Neural cell (in vitro differentiated cells): ENCODE data around the genes NAA25 and TPCN1.

DNA sequence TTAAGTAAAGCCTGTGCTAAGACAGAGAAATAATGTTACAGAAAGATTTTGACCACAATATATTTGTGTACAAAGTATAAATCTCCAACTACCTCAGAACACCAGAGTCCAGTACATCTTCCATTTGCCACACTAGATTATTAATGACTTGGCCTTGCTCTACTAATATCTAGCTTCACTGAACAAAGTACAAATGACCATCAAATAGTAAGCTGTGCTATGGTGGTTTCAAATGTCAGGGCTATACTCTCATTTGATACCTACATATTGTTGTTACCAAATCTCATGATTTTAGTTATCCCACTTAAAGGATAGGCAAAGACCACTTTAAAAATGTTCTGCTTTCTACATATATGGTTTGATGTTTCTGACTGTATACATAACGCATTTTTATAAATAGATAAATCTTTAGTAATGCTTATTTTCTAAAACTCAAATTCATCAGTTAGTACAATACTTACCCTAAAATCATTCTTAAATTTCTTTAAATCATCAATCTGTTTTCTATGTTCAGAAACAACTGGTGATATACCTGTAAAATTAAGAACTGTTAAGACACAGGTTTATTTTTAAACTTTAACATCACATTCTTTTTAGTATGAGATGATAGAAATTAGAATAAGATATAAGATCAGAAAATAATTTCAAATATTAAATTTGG is 89.9 kb downstream of the ATXN2 start:
- RAMPAGE, long total RNA: no peak

GRCh38 chr12:111570608-111571288 is 28.4 kb downstream of the ATXN2 start:
- RAMPAGE, long total RNA: no peak

DNA sequence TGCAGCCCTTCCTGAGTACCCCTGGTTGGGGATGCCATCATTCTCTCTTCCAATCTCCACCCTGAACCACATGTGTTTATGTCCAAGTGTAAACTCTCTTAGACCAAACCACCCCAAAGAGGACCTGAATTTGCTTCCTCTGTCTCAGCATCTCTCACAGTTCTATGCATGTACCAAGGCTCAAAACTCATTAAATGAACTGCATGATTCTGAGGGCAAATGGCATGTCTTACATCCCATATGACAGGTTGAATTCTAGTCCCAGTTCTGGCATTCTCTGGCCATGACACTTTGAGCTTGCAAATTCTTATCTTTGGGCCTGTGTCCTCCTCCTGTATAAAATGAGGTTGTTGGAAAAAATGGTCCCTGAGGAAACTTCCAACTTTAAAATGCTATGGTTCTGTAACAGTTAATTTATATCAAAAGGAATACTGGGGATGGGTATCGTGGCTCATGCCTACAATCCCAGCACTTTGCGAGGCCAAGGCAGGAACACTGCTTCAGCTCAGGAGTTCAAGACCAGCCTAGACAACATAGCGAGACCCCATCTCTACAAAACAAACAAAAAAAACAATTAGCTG is 22.1 kb downstream of the BRAP start:
- RAMPAGE, long total RNA: no peak

DNA sequence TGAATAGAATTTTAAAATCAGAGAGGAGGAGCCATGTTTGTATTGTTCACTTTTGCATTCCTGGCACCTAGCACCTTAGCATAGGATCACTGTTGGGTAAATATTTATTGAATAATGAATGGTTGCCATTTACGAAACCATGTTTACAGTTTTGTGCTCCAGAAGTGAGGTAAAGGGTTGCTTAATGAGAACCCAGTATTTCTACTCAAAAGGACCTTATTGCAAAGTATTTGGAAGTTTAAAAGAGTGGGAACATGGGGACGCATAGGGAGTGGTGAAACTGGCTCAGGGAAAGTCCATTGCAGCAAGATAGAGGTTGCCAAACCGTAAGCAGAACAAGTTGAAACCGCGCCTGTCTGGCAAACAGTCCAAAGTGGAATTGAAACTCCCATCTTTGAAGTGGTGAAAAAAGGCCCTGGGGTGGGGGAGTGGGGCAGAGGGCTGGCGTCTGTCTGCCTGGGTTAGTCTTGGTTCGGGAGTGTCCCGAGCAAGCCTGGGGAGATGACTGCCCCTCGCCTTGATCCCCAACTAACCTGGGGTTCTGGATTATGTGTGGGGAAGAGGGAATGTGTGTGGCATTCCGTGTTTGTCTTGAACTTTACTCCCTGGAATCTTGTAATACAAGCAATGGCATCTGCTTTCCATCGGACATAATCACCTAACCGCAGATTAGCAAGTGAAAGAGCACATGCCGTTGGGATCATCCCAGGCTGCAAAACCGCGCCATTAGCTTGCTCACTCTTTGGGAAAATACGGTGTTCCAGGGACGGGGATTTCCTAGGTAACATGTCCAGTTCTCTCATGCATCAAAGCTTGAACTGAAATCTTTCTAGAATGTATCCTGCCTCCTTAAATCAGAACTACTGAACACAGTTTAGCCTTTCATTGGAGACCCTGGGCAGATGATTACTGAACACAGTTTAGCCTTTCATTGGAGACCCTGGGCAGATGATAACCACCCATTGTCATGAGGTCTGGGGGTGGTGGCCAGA is 7.3 kb downstream of the ALDH2 start:
- RAMPAGE, long total RNA: no peak

DNA sequence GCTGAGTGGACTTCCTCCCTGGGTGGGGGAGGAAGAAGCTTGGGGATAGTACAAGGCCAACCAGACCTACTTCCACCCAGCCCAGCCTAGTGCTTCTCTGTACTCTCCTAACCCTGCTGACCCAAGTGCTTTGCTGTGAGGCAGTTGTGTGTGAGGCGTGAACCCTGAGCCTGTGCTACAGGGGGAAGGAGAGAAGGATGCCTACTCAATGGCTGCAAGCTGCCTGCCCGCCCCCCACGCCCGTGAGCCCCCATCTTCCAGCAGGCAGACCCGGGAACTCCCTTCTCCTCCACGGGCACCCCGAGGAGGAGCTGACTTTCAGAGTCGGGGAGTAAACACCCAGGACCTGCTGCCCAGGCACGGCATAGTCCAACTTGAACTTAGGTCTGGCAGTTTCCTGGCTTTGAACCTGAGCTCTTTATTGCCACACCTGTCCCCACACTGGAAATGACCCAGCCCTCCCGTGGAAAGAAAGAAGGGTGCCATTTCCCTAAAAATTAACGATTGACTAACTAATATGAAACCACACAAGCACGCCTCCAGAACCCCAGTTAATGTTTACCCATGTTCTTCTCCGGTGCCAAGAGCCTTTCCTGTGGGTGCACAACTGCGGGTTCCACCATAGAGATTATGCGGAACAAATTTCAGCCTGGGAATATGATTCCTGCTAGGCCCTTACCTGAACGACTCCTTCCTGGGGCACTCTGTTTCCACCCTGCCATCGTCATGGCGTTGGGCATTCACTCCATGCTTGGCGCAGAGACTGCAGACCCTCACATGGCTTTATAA is 10.8 kb downstream of the ALDH2 start:
- RAMPAGE, long total RNA: no peak

DNA sequence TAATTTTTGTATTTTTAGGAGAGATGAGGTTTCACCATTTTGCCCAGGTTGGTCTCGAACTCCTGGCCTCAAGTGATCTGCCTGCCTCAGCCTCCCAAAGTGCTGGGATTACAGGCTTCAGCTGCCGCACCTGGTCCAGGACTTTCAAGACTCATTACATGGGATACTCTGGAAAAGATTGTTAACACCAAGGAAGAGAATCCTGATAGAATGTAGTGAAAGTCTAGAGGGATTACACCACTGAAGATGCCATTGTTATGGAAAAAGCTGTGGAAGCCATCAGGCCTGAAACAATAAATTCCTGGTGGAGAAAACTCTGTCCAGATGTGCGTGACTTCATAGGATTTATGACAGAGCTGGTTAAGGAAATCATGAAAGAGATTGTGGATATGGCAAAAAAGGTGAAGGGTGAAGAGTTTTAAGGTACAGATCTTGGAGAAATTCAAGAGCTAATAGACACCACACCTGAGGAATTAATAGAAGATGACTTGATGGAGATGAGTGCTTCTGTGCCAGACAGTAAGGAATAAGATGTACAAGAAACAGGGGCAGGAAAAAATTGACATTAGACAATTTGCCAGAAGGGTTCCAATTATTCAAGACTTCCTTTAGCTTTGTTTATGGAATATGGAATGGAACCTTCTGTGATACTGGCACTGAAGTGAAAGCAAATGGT is 9.6 kb downstream of the MAPKAPK5 start:
- RAMPAGE, long total RNA: no peak

GRCh38 chr12:111885651-111886119 is 43.7 kb downstream of the MAPKAPK5 start:
- RAMPAGE, long total RNA: no peak

DNA sequence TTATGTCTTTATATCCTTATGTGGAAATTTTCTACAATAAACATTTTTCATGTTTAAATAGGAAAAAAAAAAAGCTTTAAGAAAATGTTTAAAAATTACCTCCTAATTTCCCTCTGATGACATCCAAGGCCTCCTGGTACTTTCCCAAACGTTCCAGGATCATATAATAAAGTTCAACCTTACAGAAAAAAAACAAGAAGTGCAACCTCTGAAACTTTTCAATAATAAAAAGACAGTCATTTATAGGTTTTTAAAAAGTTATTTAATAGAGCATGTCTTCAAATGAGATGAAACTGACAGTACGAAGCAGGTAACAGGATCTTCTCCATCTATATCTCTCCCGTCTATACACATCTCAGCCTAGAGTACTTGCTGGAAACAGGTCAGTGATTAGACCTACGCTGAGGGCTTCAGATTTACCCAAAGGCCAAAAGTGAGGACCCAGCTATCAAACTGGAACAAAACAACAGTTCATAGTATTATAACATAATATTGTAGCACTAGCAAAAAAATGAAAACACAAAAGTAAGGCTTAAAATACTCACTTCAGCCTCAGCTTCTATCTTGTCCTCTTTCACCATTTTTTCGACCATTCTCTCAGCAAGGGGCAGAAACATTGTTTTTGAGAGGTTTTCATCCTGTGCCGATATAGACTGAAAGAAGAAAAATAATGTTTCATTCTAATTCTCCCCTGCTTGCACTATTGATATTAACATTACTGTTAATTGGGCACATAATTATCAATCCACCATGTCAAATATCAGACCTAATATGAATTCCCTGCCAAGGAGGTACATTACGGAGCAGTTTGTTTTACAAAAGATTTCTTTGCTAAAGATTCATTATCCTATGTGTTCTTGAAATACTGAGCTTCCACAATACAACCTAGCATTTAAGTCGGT is 30.2 kb downstream of the NAA25 start:
- RAMPAGE, long total RNA: no peak

GRCh38 chr12:112108295-112109288 is at the start of gene NAA25:
Gene NAA25 (minus strand): TSS chr12:112108783.
- RAMPAGE, long total RNA: start-site peak on the minus strand at chr12:112108757-112108787, 879 and 498 reads in 2 replicates

DNA sequence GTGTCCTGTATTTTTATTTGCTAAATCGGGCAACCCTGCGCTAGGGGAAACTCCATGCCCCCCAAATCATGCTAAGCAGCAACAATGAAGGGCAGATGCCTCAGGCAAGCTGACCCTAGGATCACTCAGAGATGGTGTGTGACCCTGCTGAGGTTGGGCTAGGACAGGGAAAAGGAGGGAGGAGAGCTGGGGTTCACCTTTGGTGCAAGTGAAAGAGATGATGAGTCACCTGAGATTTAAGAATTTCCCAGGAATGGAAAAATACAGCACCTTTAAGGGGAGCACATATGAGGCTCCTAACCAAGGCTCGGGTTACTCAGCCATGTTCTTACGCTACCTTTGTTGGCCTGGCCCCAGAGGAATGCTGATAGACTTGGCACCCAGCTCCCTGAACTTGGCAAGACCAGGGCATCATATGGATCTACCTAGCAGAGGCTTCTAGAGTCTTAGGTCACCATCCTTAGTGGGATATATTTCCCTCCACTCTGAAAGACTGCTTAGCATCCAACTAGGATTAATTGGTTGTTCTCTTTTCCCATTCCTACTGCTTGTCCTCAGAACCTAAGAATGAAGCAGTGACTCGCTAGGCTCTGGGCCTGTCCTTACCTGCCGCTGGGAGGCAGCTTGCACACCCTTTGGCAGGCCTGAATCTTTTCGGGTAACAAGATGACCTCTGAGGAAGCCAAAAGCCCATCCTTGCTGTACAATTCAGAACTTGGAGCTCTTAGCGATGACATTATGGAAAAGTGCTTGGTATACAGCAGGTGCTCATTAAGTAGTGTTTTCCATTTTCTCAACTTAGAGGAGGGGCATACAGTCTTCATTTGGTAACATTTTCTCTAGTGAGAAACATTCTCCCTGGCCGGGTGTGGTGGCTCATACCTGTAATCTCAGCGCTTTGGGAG is 4.0 kb upstream of the NAA25 start:
- RAMPAGE, long total RNA: no peak

GRCh38 chr12:112167068-112168167 is 42.1 kb downstream of the TRAFD1 start:
- RAMPAGE, long total RNA: no peak

DNA sequence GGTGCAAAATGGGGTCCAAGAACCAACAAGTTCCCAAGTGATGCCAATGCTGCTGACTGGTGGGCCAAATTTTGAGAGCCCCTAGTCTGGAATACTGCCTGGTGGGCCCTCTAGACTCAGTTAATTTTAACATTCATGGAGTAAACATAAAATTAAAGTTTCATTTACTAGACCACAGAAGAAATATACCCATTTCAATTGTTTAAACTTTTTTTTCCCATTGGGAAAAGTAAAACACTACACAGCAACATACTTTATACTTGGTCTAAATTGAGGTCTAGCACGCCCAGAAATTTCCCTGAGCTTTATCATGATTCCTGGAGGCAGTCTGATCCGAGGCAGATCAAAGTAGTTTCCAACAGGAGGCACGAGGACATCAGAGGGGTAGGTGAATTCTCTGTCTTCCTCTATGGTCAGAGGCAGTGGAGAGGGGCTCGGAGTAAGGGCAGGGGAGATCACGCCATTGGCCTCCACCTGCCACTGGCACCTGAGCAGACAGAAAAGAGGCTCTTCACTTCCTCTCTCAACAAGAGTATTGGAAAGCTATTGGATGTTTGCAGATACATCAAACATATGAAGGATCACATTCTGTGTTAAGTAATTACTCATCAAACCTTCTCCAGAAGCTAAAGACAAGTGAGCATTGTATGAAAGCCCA is 124.7 kb downstream of the TRAFD1 start:
- RAMPAGE, long total RNA: no peak

DNA sequence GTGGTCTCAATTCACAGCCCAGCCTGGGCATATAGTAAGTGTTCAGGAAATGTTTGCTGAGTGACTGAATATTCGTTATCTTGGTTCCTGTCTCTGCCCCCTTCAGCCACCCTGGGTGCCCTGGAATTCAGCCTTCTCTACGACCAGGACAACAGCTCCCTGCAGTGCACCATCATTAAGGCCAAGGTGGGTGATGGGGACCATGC is 27.8 kb upstream of the OAS1 start:
- RAMPAGE, long total RNA: no peak

- RAMPAGE, long total RNA: no peak
These were observed 19.1 kb upstream of the OAS1 start for GRCh38 chr12:112887550-112888107.

DNA sequence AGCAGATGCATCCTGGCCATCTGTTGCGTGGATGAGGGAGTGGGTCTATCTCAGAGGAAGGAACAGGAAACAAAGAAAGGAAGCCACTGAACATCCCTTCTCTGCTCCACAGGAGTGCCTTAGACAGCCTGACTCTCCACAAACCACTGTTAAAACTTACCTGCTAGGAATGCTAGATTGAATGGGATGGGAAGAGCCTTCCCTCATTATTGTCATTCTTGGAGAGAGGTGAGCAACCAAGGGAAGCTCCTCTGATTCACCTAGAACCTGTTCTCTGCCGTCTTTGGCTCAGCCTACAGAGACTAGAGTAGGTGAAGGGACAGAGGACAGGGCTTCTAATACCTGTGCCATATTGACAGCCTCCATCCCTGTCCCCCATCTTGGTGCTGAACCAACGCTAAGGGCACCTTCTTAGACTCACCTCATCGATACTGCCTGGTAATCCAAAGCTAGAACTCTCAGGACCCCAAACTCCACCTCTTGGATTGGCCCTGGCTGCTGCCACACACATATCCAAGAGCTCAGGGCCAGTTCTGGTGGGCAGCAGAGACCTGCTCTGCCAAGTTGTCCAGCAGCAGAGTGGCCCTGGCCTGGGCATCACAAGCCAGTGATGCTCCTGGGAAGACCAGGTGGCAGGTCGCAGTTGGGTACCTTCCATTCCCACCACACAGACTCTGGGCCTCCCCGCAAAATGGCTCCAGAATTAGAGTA is 6.7 kb upstream of the OAS2 start:
- RAMPAGE, long total RNA: no peak

DNA sequence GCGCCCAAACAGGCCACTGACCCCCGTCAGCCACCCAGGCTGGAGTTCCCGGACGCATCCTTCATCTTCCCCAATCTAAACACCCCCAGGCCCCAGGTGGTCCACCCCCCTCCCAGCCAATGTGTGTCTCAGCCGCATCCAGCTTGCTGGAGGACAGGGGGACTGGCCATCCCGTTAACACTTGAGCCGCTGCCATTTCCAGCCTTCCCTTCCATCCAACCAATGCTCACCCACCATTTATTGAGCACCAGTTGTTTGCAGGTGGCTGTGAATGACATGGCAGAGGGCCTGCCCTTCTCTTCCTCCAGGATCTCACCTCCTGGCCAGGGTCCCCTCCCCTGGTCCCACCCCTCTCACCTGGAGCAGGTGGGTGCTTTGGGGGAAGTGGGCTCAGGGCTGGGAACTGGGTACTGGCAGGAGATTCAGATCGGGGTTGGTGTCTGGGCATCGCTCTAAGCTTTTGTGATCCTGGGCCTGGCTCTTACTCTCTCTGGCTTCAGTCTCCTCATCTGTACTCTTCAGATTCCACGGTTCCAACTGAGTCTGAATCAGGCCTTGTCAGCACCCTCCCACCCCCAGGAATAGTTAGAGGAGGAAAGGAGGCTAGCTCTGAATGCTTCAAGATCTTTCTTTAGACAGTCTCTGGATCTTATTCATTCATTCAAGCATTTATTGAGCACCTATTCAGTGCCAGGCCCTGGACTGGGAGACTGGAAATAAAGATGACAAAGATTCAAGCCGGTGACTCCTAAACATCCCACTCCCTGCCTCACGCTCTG is 563 bp upstream of the DTX1 start:
- RAMPAGE, long total RNA: no peak

- RAMPAGE, long total RNA: no peak
These were observed 14.5 kb downstream of the DTX1 start for GRCh38 chr12:113070919-113071581.

DNA sequence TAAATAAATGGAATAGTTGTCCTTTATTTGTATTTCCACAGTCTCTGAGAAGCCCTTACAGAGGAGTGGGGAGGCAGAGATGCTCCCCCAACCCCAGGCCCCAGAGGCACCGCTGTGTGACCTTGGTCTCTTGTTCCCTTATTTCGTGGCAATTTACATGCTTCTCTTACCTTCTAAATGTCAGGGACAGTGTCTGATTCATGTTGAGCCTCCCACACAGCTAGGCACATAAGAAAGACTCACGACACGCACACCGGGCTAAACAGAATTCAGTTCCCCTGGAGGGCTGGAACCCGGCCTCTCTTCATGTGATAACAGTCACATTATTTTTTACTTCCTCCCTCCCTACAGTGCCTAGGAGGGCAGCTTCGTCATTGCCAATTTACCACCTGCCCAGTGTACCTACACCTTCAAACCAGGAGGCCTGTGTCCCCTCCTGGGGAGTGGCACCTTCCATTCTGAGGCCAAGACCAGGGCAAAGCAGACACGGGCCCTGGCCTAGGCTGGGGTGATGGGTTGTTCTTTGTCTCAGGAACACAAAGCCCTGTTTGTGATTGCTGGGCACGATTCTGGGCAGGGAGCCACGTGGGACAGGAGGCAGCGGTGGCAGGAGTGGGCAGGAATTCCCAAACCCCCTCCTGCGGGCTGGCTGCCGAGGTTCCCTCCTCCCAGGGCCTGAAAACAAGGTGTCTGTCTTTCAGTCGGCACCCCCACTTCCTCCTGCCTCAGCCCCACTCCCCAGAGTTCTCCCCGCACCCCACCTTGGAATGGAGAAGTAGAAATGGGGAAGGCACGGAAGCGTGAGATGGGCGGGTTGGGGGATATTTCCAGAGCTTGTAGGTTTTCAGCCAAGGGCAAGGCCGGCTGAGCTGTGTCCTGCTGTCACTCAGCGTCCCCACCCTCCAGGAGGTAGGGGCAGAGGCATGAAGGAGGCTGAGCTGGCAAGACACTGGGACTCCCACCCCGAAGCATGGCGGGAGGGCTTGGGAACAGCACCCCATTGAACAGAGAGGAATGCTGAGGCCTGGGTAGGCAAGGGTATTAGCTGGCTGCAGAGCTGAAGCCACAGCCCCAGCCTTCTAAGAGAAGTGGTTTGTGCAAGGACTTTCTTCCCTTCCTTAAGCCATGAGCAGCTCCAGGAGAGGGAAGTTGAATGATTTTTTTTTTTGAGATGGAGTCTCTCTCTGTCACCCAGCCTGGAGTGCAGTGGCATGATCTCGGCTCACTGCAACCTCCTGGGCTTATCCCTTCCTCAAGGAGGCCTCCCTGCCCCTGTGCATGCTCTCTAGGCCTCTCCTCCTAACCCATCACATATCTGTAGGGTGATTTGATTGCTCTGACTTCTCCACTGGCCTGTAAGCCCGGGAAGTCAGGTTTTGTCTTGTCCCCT is 7.0 kb upstream of the RASAL1 start:
- RAMPAGE, long total RNA: no peak

GRCh38 chr12:113174811-113175332 is 10.4 kb downstream of the DDX54 start:
- RAMPAGE, long total RNA: no peak

DNA sequence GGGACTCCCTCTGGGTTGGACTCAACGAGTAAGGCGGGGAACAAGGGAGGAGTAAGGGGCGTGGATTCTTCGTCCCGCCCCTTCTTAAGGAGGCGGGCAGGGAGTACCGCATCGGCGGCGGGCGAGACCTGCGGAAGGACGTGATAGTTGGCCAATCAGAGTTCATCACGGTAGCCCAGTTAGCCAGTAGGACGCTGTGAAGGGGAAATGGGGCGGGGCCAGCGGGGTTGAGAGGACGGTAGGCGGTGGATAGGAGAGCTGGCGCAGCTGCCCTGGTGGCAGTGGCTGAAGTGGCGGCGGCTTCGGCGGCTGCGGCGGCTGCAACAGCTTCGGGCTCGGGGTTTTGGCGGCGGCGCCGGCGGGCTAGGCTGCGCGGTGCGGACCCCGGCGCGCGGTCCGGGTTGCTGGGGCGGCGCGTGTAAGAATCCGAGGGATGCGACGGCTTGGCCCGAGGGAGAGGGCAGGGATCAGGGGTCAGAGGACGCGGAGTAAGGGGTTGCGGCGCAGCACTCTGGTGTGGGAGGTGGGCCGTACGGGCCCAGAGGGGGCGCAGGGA is at the start of gene TPCN1:
Gene TPCN1, plus strand, starts transcription at position 256 of the 556 bp plus-strand sequence.
- RAMPAGE, long total RNA: no peak